ENCODE results near the genes ARL5A and PRPF40A.

DNA sequence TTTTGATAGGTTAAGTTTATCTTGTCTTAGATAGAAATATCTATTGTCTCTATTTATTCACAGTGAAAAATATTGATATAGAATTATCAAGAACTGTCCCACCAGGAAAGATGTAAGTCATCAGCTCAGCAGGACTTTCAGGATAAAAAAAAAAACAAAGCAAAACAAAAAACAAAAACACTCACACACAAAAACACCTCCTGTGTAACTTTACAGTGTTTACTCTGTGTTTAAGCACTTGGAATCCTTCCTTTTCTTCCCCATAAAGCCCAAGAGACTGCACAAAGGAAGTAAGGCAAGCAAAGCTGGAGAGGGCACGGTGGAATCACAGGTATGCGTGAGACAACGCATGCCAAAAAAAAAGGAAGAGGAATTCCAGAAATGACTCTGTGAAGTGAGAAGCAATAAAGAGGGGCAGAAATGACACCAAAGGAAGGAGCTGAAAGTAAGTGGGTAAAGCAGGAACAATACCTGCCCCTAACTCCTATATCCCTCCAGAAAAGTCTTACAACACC, 9.4 kb downstream of the RND3 start:
- PRO-cap, 4 experiments: peak in 1 of 4 experiments; most common minus-strand start position 327 of the sequence (in 1)
- RAMPAGE, long total RNA, 2 experiments: no peak in any of the 2 experiments

GRCh38 chr2:150483688-150485104, 3.3 kb downstream of the RND3 start:
- PRO-cap, 4 experiments: peak in 1 of 4 experiments; most common plus-strand start chr2:150484682 (in 1); most common minus-strand start chr2:150484448 (in 1)
- RAMPAGE, long total RNA, 2 experiments: no peak in any of the 2 experiments

GRCh38 chr2:150621828-150622293, 134.4 kb upstream of the RND3 start:
- PRO-cap, 4 experiments: no peak in any of the 4 experiments
- RAMPAGE, long total RNA, 2 experiments: no peak in any of the 2 experiments

DNA sequence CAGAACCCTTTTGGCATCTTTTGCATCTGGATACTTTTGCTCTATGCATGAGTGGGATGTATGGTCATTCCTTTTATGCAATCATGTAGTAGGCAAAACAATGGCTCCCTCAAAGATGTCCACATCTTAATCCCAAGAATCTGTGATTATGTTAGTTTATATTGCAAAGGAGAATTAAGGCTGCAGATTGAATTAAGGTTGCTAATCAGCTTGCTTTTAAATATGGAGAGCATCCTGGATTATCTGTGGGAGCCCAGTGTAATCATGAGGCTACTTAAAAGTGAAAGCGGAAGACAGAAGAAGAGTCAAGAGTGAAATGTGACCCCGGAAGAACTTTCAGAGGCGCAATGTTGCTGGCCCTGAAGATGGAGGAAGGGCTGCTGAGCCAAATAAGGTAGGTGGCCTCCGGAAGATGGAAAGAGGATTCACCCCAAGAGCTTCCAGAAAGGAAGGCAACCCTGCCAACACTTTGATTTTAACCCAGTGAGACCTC, 1.4 kb downstream of the NMI start:
- PRO-cap, 4 experiments: no peak in any of the 4 experiments
- RAMPAGE, long total RNA, 2 experiments: no peak in any of the 2 experiments

DNA sequence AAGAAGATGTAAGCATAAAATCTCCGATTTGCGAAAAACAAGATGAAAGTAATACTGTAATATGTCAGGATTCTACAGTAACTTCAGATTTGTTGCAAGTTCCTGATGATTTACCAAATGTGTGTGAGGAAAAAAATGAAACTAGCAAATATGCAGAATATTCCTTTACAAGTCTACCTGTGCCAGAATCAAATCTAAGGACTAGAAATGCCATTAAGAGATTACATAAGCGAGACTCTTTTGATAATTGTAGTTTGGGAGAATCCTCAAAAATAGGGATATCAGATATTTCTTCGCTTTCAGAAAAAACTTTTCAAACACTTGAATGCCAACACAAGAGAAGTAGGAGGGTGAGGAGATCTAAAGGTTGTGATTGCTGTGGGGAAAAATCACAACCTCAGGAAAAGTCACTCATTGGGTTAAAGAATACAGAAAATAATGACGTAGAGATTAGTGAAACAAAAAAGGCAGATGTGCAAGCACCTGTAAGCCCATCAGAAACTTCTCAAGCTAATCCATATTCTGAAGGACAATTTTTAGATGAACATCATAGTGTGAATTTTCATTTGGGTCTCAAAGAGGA, 54.7 kb downstream of the RIF1 start:
- PRO-cap, 4 experiments: no peak in any of the 4 experiments
- RAMPAGE, long total RNA, 2 experiments: no peak in any of the 2 experiments

GRCh38 chr2:151815777-151816329, 12.4 kb downstream of the ARL5A start:
- PRO-cap, 4 experiments: no peak in any of the 4 experiments
- RAMPAGE, long total RNA, 2 experiments: no peak in any of the 2 experiments

DNA sequence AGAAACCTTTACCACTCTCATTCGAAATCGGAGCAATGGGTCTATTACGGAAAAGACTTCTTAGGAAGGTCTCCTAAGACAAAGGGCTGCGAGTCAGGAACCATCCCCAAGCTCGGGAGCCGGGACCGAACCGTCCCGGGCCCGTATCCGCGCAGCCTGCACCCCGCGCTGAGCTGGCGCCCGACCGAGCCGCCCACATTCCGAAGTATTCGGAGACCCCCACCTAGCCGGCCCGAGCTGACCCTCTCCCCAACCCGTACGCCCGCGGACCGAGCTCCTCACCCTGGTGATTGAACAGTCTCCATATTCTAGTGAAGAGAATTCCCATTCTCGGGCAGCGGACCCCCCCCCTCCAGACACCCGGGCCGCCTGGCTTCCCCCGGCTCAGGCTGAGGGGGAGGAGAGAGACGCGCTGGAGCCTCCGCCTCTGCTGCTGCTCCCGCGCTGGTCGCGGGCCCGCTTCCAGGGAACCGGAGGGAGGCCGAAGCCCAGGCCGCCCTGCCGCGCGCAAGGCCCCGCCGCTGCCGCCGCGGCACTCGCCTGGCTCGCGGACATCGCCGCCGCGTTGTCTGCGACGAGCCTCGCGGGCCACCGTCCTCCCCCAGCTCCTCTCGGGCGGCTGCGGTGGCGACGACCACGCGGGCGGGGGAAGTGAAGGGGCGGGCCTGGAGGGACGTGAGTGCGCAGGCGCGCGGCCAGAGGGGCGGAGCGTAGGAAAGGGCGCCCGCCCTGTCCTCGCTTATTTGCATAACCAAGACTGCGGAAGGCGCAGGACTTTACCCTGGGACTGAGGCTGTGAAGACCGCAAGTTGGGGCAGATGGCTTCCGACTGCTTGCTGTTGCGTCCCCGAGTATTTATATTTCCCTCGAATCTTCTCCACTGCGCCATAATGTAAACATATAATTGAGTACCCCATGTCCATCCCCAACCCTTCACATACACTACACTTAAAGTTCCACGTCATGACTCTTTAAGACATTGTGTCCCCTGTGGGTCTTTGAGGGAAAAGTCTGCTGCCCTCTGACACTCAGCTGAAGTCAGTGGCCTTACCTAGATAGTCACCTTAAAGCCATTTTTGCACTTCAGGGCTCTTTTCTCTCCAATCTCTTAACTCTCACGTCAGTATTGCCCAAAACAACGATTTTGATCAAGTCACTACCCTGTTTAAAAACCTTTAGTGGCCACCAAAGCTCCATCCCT, at the start of gene ARL5A:
TSS of gene ARL5A (minus strand) at position 573 of the 1,201 bp plus-strand sequence.
- PRO-cap, 4 experiments: peak in 4 of 4 experiments; most common plus-strand start position 798 of the sequence (in 4); most common minus-strand start position 623 of the sequence (in 3)
- RAMPAGE, long total RNA, 2 experiments: no peak in any of the 2 experiments

- PRO-cap, 4 experiments: no peak in any of the 4 experiments
- RAMPAGE, long total RNA, 2 experiments: no peak in any of the 2 experiments
These were observed 99.6 kb upstream of the ARL5A start for GRCh38 chr2:151927844-151928189.

- PRO-cap, 4 experiments: no peak in any of the 4 experiments
- RAMPAGE, long total RNA, 2 experiments: no peak in any of the 2 experiments
These were observed 105.2 kb upstream of the ARL5A start for GRCh38 chr2:151933455-151933785.

DNA sequence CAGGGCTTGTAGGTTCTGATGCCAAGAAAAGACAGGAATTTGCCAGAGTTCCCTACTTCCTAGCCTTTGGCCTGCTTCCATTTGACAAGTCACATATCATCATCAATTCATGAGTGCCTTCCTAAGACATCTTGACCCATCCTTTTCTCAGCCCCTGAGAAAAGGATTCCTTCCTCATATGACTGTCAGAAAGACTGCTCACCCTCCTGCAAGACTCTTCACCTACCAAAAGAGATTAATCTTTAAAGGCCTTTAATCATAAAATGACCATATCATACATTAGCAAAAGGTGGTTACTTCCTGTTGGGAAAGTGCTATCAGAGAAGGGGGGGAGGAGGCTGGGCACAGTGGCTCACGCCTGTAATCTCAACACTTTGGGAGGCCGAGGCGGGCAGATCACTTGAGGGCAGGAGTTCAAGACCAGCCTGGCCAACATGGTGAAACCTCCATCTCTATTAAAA, 3.3 kb downstream of the STAM2 start:
- PRO-cap, 4 experiments: no peak in any of the 4 experiments
- RAMPAGE, long total RNA, 2 experiments: no peak in any of the 2 experiments

- PRO-cap, 4 experiments: peak in 4 of 4 experiments; most common plus-strand start chr2:152336633 (in 3); most common minus-strand start chr2:152336670 (in 4)
- RAMPAGE, long total RNA, 2 experiments: no peak in any of the 2 experiments
These were observed 1.8 kb downstream of the FMNL2 start for GRCh38 chr2:152336455-152337443.

- PRO-cap, 4 experiments: peak in 4 of 4 experiments; most common plus-strand start chr2:152421816 (in 2); most common minus-strand start chr2:152421626 (in 4)
- RAMPAGE, long total RNA, 2 experiments: no peak in any of the 2 experiments
These were observed 86.4 kb downstream of the FMNL2 start for GRCh38 chr2:152421031-152422064.

DNA sequence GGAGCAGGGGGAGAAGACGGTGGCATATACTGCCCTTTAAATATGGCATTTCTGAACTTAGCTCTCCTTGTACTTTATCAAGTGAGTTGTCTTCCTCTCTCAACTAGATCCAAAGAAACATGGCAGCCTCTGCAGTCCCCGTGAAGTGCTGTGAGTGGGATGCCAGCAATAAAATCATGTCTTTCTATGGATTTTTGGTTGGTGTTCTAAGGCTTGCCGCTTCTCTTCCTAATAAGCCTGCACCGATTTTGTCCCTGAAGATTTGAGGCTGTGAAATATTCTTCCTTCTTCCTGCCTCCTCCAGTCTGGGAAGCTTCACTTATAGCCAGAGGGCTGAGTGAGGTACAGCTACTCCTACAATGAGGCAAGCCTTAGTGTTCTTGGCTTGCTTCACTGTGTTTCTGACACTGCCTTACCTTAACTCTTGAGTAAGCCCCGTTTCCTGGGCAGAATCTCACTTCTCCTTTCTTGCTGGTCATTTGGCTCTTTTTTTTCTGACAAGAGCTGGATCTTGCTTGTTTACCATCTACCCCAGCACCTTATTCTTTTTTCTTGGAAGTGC, 131.8 kb downstream of the FMNL2 start:
- PRO-cap, 4 experiments: peak in 1 of 4 experiments; most common plus-strand start position 497 of the sequence (in 1); most common minus-strand start position 403 of the sequence (in 1)
- RAMPAGE, long total RNA, 2 experiments: no peak in any of the 2 experiments

DNA sequence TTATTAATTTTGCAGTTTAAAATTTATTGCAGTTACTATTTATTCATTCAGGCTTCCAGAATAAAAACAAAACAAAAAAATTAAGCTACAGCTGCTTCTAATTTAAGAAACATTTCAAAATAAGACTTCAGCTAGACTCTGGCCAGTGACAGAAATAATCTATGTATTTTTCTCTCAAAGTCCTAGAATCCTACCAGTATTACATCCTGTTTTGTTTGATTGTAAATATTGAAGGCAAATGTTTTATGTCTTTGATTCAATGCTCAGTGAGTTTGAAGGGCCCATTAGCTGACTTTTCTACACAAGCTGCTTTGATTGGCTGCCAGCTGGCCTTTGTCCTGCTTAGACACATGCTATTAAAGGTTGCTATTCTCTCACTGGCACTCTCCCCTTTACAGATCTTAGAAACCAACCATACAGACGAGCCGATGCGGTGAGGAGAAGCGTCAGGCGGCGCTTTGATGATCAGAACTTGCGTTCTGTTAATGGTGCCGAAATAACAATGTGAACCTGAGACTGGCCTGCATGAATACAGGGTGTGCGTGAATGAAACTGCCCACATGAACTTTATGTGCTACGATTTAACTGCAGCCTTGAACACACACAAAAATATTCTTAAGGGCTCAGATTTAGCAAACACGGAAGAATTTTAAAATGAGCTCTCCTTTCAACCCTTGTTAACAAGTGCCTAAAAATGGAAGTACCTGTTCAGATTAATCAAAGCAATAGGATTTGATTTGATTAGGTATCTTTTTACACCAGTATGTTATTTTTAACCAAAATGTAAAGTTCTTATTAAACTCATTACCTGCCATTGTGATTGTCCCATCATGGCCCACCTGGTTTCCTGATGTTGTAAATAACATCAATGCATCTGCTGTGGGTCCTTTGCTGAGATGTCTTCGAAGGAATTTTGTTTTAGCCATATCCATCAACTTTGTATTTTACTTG, 69.6 kb downstream of the PRPF40A start:
- PRO-cap, 4 experiments: no peak in any of the 4 experiments
- RAMPAGE, long total RNA, 2 experiments: no peak in any of the 2 experiments

DNA sequence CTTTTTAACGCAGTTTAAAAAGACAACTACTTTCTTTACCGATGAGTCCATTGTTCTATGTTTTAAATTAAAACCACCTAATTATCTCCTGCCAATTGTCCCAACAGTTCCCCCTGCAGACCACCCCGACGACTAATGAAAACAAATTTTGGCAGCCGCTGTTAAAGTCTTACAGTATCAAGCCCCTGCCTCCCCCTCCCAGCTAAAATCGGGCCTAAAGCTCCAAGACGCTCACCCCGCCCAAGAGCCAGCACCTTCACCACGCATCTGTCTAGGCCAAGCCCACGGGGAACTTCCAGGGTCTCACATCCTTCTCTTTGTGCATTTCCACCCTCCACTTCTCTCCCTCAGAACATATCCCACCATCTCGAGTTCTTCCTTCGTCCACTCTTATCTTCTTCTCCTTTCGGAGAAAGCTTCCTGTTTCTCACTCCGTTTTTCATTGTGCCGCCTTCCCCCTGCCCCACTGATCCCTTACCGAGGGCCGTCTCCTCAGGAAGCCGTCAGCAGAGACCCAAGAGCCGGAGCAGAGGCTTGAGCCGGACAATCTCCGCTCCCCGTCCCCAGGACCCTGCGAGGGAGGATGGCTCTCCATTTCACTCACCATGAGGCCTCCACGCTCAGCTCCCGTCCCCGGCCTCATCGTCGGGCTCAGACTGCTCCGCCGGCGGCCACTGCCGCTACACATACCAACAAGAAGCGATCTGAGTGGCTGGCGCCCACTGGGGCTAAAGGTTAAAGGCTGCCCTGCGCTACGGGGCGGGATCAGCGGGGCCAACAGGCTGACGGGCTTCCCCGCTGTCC, at the start of gene PRPF40A:
TSS of gene PRPF40A (minus strand) at position 710 of the 804 bp plus-strand sequence.
- PRO-cap, 4 experiments: peak in 4 of 4 experiments; most common minus-strand start position 658 of the sequence (in 2)
- RAMPAGE, long total RNA, 2 experiments: start-site peak on the minus strand in 2 of 2 experiments, centred at positions 676 to 677 of the sequence, 545 to 778 reads per replicate

DNA sequence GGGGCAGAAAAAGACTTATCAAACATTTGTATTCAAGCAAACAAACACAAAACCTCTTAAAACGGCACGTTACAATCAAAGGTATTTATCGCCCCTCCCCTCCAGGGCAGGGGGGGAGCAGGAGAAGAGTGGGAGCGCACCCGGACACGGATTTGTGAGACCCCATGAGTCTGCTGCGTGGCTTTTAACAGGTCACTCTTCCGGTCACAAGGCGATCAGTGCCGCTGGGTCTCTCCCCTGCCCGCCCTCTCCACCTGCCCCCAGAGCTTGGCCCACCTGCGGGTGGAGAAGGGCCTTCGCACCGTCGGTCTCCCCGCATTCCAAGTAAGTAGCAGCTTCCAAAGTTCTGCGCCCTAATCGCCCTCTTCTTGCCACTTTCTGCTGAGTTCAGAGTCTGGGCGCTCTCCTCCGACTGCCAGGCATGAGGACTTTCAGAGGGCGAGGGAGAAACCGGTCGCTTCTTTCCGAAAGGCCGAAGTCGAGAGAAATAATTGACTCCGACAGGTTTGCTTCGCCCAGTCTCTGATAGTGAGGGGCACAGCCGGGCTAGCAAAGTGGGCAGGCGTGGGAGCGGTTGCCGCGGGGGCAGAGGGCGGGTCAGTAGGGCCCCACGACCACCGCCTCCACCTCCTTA, 806 bp downstream of the RPRM start:
- PRO-cap, 4 experiments: no peak in any of the 4 experiments
- RAMPAGE, long total RNA, 2 experiments: no peak in any of the 2 experiments

DNA sequence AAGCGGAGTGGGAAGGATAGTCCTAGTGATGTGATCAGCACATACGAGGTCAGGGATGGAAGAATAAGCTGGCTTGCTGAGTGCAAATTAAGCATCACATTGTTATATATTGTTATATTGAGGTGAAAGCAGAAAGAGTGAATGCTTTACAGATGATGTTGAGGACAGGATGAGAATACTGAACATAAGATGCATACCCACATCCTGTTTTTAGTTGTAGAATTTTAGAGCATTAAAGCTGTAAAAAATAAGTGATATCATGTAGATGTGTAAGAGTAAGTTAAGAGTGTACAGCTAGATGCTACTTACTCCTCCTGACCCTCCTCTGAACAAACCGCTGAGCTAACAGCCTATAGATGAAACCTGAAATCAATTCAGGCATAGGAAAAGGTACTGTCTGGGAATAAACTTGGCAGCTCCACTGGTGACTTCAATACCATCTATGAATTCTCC, 271.0 kb upstream of the KCNJ3 start:
- PRO-cap, 4 experiments: no peak in any of the 4 experiments
- RAMPAGE, long total RNA, 2 experiments: no peak in any of the 2 experiments

DNA sequence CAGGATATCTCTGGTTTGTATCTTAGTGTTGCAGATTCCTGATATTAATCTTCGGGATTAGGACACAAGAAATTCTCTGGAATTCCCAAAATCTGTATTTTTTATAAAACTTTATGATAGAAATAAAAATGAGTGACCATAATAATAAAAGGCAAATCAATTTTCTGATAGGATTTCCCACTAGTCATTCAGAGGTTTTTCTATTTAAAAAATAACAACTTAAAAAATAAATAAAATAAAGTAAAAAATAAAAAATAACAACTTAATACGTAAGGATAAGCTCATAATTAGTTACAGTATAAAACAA, 158.9 kb downstream of the NR4A2 start:
- PRO-cap, 4 experiments: no peak in any of the 4 experiments
- RAMPAGE, long total RNA, 2 experiments: no peak in any of the 2 experiments

- PRO-cap, 4 experiments: no peak in any of the 4 experiments
- RAMPAGE, long total RNA, 2 experiments: no peak in any of the 2 experiments
These were observed 9.8 kb downstream of the NR4A2 start for GRCh38 chr2:156322638-156323253.

DNA sequence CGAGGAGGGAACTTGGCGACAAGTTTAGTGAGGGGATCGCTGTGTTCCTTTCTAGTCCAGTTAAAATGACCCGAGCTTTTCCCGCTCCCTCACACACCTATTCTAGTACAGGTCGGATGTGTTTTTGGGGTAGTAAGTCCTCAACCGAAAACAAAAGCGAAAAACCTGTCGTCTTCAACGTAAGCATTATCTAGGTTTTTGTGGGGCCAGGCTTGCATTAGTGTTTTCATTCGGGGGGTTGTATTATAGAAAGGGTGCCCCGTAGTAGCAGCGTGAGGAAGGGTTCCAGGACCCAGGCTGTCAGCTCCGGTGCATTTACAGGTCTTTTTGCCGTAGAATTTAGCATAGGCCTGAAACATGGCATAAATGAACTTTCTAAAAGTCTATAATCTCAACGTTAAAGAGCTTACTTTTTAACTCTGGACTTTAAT, 10.3 kb upstream of the NR4A2 start:
- PRO-cap, 4 experiments: peak in 3 of 4 experiments; most common plus-strand start position 192 of the sequence (in 1); most common minus-strand start position 104 of the sequence (in 3)
- RAMPAGE, long total RNA, 2 experiments: no peak in any of the 2 experiments

Data from right lobe of liver (tissue), 4 donors.